Measurements from ENCODE around the genes COL6A5, ASTE1 and UBA5.

GRCh38 chr3:129397230-129397459, 31.3 kb downstream of the EFCAB12 start:
- PRO-cap: no peak

GRCh38 chr3:129436226-129437494, 3.1 kb downstream of the MBD4 start:
- PRO-cap: no peak

GRCh38 chr3:129602909-129603639, 3.4 kb downstream of the PLXND1 start:
- PRO-cap: no peak

DNA sequence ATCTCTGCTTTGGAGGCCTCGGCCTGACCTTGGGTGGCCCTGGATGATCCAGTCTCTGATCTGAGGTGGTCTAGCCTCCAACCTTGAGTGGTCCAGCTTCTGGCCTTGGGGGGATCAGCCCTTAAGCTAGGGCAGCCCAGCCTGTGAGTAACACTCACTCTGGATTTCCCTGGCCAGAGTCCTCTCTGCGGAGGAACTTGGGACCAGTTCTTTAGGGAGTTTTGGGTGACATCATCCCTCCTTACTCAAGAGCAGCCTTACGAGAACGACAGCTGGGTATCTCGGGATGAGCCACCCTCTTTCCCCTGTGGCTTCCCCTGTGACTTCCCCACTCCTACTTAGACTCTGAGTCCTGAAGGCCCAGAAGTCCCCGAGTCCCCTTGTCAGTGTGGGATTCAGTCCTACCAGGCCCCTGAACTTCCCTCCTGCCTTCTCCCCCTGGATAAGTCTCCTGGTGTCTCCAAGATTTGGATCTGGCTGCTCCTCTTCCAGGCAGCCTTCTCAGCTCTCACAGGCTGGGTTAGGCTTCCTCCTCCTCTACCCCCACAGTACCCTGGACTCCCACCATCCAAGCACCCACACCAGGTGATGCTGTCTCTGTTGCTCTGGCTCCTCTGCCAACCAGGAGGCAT, 10.3 kb upstream of the PLXND1 start:
- PRO-cap: no peak

DNA sequence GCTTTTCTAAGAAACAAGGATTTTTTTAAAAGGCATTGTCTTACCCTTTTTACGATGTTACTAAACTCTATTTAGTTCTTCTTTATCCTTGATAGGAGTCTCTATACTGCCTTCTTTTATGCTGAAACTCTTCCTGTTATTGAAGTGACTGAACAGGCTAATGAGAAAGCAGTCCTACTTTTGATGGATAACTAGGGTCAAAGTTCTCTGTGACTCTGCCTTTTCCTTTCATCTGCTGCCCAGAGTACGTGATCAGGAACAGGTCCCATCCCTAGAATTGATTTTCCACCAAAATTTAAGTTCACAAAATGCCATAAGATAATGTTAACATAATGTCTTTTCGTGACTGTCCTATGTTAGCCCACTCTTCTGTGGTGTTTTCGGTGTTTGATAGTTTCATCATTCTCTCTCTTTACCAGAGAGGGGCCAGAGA, 50.2 kb upstream of the PLXND1 start:
- PRO-cap: no peak

DNA sequence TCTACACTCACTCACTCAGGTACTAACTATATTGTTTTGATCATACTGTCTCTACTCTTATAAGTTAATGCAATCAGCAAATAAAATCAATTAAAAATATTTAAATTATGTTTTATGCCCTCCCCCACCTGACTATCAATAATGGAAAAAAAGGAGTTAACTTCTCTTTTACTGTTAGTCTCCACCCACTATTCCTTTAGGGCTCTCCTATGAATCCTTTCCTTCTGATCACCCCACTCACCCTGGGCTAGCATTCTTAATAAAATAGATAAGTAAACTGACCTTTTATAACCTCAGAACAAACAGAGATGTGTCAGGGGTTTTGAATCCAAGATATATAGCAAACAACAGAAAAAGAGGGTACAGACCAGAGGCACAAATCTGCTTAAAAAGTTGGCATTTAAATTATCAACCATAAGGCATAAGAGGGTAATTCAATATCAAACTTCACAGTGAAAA, 116.0 kb upstream of the PLXND1 start:
- PRO-cap: no peak

DNA sequence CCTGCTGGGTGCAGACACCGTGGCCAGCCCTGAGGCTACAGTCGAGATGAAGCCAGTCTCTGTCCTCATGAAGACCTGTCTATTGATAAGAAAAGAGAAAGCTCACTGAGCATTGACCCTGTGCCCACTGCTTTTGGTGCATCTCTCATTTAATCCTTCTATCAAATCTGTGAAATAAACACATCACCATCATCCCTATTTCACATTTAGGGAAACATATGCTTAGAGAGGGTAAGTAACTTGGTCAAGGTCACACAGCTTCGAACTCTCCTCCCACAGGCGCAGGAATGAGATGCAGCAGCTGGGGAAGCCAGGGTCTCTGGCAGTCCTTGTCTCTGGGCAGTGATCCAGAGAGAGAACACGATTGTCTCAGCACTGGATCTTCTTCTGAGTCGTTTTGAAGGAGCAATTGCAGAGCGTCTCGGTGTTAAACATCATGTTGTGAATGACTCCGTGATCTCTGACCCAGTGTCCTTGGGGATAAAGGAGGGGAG, 41.2 kb downstream of the ALG1L2 start:
- PRO-cap: no peak

GRCh38 chr3:130123432-130123618, 41.7 kb downstream of the ALG1L2 start:
- PRO-cap: no peak

GRCh38 chr3:130144153-130144682, 62.6 kb downstream of the ALG1L2 start:
- PRO-cap: no peak

DNA sequence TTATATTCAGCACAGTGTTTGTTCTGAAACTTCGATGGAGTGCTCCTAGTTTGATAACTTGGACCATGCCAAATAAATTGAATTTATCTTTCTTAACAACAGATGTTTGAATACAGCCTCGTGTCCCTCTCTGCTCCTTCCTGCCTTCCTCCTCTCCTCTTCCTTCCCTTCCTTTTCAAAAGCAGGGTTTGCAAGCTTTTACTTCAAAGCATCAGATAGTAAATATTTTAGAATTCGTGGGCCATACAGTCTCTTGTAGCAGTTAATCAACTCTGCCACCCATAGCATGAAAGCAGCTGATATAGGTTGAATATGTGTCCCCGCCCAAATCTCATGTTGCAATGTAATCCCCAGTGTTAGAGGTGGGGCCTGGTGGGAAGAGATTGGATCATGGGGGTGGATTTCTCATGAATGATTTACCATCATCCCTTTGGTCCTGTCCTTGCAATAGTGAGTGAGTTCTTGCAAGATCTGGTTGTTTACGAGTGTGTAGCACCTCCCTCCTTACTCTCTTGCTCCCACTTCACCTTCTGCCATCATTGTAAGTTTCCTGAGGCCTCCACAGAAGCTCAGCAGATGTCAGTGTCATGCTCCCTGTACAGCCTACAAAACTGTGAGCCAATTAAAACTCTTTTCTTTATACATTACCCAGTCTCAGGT, 102.6 kb downstream of the ALG1L2 start:
- PRO-cap: no peak

- PRO-cap: no peak
Measured at GRCh38 chr3:130345313-130345975, at the start of gene COL6A5. COL6A5 (plus strand) TSS chr3:130345672.

DNA sequence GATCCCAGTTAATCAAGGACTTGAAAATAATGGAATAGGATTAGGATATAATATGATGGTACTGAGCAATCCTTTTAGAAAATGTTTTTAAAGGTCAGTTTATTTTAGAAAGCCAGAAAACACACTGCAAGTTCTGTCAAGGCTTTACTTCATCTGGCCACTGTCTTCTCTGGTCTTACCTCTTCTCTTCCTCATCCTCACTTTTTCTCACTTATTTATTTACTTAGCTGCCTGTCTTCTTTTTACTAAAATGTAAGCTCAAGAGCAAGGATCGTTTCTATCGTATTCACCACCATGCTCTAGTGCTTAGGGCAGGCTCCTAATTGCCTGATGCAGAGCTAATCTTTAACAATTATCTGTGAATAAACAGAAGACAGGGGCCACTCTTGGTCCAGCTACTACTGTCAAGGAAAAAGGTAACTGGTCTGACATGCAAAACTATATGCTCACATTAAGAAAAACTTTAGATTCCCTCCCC, 17.6 kb downstream of the PIK3R4 start:
- PRO-cap: no peak

- PRO-cap: no peak
Measured at GRCh38 chr3:130841351-130841963, 52.4 kb upstream of the ATP2C1 start.

DNA sequence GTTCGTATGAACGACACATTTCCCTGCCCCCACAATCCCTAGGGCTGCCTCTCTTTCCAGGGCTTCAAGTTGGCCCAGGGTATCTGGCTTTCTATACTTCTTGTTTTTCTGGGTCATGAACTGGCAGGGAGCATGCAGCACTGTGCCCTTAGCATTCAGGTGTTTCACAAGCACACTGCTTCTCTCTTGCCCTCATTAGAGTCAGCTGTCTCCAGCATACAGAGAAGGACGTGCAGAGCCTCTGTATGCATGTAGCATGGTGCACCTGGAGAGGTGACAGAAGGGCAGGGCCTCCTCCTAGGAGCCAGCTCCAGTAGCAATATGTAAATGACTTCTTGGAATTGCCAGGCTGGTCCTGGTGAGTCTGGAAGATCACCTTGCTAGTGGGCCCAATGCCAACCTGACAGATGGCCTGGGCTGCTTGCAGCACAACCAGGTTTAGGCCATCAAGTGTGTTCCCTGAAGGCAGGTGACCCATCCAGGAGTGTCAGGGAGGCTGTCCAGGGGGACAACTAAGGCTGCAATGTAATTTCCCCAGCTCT, 44.8 kb upstream of the ATP2C1 start:
- PRO-cap: no peak

GRCh38 chr3:131026155-131027004, at the start of gene ASTE1:
ASTE1 (minus strand) TSS chr3:131026825.
- PRO-cap: bidirectional peak, plus-strand start at chr3:131026609, minus-strand start at chr3:131026565; bidirectional peak, plus-strand start at chr3:131026935, minus-strand start at chr3:131026825

- PRO-cap: no peak
Measured at GRCh38 chr3:131351129-131351620, 30.4 kb upstream of the NUDT16 start.

GRCh38 chr3:131361509-131362578, 19.7 kb upstream of the NUDT16 start:
- PRO-cap: unidirectional peak, plus-strand start at chr3:131361883; bidirectional peak, plus-strand start at chr3:131362092, minus-strand start at chr3:131362103

GRCh38 chr3:131804333-131804756, 230.5 kb downstream of the CPNE4 start:
- PRO-cap: no peak

- PRO-cap: no peak
Measured at GRCh38 chr3:132550638-132551347, 46.3 kb upstream of the ACKR4 start.

DNA sequence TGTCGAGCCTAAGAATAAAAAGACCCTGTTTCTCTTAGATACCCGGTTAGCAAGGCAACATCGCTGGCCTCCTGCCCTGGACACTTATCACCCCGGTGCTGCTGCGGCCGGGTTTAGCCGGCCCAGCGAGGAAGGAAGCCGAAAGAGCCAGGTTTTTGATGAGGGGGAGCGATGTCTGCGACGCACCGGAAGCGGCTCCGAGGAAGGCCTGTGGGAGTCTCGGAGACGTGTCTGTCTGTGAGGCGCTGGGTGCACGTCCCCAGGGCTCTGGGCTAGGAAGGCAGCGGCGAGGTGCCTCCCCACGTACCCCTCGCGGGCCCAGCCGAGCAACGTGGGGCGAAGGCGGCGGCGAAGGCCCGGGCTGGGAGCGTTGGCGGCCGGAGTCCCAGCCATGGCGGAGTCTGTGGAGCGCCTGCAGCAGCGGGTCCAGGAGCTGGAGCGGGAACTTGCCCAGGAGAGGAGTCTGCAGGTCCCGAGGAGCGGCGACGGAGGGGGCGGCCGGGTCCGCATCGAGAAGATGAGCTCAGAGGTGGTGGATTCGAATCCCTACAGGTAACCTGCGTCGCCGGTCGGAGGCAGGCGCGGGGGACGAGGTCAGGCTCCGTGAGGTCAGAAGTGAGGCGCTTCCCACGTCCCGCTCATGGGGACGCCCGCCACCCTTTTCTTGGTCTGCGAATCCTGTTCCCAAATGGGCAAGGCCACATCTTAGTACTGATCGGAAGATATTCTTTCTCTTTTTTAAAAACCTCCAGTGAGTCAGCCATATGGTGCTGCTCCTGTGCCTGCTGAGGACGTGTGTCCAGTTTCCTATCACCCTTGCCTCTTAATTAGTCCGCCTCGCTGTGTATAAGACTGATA, at the start of gene UBA5:
UBA5 (plus strand) TSS at position 183 of the 858 bp plus-strand sequence.
- PRO-cap: bidirectional peak, plus-strand start at position 200 of the sequence, minus-strand start at position 130 of the sequence; bidirectional peak, plus-strand start at position 392 of the sequence, minus-strand start at position 405 of the sequence; bidirectional peak, plus-strand start at position 763 of the sequence, minus-strand start at position 617 of the sequence